Endometrial microvascular endothelial cells (primary cell): ENCODE data around the genes SCCPDH, ZNF670, ZNF669, OR2G3, OR2T8, OR2AJ1, OR2L8 and ZNF692.

DNA sequence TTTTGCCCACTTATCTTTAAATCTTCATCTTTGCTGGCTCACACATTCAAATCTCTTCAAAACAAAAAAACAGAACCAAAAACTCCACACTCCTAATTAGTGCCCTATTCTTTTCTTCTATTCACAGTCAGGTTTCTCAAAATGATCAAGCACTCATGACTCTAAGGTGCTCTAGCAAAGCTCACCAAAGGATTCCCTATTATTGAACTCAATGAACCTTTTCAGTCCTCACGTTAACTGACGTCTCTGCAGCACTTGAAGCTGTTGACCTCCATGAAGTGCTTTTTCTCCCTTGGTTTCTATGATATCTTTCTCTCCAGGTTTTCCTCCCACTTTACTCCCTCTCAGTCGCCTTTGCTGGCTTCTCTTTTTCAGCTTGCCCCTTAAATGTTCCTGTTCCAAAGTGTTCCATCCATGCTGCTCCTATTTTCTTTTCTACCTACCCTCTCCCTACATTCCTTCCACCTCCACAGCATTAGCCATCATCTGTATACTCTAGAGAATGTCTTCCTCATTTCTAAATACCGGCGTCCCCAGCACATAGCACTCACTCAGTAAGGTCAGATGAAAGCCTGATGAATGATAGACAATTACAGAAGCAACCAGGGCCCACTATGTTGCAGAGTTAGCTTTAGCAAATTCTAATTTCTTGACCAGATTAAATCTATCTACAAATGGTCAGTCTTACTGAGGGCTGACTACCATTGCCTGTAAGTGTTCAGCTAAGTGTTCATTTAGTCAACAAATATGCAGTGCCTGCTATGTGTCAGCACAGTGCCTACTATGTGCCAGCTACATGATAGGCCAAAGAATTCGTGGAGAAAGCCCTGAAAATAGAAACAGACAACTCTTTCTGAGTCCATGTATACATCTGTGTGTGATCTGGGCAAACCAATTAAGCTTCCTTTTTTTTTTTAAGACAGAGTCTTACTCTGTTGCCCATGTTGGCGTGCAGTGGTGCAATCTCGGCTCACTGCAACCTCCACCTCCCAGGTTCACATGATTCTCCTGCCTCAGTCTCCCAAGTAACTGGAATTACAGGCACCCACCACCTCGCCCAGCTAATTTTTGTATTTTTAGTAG is 213.0 kb downstream of the SMYD3 start:
- RAMPAGE, long total RNA, result no peak

- RAMPAGE, long total RNA, result no peak
These were observed 151.8 kb downstream of the SMYD3 start for GRCh38 chr1:246355195-246355731.

GRCh38 chr1:246527381-246527685 is 20.3 kb upstream of the SMYD3 start:
- RAMPAGE, long total RNA, result no peak

DNA sequence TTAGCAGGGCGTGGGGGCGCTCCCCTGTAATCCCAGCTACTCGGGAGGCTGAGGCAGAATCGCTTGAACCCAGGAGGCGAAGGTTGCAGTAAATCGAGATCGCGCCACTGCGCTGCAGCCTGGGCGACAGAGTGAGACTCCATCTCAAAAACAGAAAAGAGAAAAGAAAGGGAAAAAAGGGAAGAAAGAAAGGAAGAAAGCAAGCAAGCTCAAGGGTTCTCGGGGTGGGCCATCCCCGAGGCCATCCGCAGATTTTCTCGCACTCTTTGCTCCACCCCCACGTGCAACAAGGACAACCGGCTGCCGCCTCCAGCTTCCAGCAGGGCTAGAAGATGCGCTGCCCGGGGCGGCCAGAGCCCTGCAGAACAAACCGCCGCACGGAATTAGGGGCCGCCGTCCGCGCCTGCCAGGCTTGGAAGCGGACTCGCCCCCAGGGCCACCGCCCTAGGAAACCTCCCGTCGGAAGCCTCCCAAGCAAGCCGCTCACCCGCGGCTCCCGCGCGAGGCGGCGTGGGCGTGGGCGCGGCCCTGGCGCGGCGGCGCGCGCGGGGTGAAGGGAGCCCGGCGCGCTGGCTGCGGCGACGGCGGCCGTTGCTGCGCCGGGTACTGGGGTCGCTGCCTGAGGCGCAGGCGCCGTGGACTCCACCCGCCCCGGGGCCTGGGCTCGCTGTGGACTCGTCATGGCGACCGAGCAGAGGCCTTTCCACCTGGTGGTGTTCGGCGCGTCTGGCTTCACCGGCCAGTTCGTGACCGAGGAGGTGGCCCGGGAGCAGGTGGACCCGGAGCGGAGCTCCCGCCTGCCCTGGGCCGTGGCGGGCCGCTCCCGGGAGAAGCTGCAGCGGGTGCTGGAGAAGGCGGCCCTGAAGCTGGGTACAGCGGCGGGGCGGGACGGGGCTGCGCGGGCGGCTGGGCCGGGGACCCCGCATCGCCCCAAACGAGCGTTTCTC is at the start of gene SCCPDH:
Gene SCCPDH, plus strand, starts transcription at position 667 of the 947 bp plus-strand sequence.
- RAMPAGE, long total RNA, result start-site peak on the plus strand centred at position 625 of the sequence, 95 bp wide, 371 and 694 reads in 2 replicates

GRCh38 chr1:246788788-246789767 is 64.9 kb downstream of the SCCPDH start:
- RAMPAGE, long total RNA, result no peak

DNA sequence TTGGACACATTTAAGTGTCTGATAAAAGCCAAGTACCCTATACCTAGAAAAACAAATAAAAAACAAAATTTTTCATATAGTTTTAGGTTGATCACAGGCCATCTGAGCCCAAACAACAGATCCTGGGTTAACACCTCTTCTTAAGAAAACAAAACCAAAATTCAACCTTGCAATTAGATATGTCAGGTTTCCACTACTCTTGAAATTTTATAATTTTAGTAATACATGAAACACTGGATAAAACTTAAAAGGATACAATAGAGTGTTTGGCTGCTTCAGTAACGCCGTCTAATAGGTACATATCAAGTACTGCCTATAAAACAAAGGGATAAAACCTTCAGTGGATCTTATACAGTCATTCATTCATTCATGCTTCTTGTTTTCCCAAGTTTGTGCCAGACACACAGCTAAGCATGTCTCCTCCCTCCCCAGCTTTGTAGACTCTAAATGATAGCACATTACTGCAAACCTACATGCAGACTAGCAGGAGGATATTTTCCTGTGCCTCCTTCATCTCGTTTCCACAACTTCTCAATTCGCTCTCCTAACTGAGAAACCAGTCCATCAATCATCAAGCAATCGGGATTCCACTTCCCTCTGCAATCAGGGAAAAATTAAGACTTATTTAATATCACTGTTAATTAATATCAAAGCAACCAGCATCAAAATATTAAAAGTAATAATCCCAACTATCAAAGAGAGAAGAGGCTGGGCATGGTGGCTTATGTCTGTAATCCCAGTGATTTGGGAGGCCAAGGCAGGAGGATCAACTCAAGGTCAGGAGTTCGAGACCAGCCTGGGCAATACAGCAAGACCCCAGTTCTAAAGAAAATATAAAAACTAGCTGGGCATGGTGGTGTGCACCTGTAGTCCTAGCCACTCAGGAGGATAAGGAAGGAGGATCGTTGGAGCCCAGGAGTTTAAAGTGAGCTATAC is 43.6 kb downstream of the AHCTF1 start:
- RAMPAGE, long total RNA, result no peak

DNA sequence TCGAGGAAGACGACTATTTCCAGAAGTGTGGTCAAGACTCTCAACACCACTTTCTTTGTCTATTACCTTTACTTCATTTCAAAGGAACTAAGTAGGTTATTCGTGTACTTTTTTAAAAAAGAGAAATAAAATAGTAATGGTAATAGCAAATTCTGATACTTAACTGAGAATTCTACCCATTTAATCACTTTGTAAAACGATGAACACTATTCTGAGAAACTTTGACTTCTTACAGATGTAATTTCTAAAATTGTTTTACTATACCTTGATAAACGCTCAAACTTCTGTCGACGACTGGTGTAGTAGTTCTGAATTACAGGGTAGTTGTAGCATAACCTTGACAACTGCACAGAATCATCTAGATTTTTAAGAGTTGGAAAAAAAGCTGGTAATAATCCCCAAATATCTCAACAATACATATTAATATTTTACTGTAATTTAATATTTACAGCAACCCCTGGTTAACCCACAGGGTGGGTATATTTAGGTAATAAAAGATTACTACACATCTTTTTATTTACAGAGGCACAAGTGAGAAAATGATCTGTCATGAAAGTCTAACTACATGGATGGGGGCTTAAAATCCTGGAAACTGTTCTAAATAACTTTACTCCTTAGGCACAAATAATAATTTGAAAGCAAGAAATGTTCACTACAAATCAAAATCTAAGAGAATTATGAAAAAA is 41.9 kb downstream of the AHCTF1 start:
- RAMPAGE, long total RNA, result no peak

GRCh38 chr1:247078007-247079085 is at the start of gene ZNF670:
Gene ZNF670 (minus strand): TSS chr1:247078811.
- RAMPAGE, long total RNA, result start-site peak on the minus strand at chr1:247078762-247078813, 16 and 16 reads in 2 replicates

DNA sequence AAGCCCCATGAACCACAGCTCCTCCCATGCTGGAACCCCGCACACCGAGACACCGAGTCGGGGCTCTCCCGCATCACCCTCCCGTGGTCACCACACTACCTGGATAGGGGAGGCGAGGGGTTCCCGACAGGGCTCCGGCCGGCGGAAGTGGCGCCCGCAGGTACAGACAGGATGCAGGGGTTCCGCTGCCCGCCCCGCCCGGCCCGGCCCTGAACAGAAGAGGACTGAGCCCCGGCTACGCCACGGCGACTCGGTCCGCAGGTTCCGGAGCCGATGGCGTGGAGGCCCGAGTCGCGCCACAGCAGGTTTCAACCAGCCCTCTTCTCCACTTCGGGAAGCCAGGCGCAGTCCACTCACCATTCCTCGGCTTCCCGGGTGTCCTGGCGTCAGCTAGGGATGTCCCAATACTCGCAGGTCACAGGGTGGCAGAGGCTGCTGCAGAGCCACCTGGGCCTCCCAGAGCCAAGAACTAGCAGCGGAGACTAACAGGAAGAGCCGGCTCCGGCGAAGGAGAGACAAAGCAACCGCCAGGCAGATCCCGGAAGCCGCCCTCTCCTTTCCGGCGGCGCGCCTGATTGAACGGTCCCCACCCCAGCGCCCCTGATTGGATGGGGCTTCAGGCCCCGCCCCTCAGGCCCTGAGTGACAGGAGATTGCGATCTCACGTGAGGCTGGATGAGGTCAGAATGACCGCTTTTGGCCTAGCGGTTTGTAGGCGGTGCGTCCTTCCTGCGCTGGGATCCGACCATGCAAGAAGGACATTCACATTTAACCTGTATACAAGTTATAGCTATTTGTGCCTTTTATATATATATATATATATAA is at the start of gene ZNF669:
Gene ZNF669, minus strand, starts transcription at position 517 of the 824 bp plus-strand sequence.
- RAMPAGE, long total RNA, result no peak

DNA sequence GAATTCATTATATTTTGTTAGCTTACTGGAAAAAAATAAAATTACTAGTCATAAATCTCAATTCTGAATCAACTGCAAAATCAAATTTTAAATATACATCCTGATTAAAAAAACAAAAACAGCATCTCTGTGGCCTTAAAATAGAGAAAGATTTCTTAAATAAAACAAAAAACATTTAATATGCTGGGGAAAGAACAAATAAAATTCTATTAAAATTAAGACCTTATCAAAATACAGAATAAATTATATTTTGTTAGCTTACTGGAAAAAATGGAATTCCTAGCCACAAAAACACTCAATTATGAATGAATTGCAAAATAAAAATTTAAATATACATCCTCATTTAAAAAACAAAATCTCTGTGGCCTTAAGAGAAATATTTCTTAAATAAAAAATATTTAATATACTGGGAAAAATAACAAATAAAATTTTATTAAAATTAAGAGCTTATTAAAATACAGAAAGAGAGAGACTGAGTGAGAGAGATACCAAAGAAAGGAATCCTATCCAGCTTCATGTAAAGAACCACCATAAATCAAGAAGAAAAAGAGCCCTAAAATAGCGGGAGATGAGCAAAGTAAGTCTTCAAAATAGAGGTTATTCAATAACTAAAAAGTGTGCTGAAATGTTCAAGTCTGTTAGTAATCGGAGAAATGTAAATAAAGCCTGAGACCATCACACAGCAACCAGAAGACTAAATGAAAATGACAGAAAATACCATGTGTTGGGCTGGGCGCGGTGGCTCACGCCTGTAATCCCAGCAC is 21.2 kb downstream of the ZNF124 start:
- RAMPAGE, long total RNA, result no peak

- RAMPAGE, long total RNA, result no peak
These were observed 32.3 kb downstream of the ZNF496 start for GRCh38 chr1:247299319-247299882.

DNA sequence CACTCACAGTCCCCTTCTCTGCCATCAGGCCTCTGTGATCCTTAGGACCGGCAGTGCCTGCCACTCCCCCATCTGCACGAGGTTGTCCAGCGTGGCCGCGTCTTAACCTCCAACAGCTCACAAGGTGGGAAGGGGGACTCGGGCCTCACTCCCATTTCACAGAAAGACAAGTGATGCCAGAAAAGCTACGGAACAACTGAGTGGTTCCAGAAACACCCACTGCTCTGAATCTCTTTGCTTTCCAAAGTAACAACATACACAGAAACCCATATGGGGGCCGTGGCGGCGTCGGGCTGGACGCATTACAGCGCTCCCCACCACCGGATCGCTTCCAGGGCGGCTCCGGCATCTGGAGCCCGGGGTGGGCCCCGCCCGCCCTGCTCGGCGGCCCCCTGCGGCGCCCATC is 994 bp downstream of the ZNF496 start:
- RAMPAGE, long total RNA, result no peak

GRCh38 chr1:247417718-247418237 is 1.8 kb downstream of the NLRP3 start:
- RAMPAGE, long total RNA, result no peak

DNA sequence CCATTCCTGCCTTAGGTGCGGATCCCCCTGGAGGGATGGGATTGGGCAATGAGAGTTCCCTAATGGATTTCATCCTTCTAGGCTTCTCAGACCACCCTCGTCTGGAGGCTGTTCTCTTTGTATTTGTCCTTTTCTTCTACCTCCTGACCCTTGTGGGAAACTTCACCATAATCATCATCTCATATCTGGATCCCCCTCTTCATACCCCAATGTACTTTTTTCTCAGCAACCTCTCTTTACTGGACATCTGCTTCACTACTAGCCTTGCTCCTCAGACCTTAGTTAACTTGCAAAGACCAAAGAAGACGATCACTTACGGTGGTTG is at the start of gene OR2G3:
Gene OR2G3, plus strand, starts transcription at position 36 of the 325 bp plus-strand sequence.
- RAMPAGE, long total RNA, result no peak

- RAMPAGE, long total RNA, result no peak
These were observed at the start of gene OR2T8 for GRCh38 chr1:247919964-247920357. Gene OR2T8 (plus strand): TSS chr1:247920252.

- RAMPAGE, long total RNA, result no peak
These were observed at the start of gene OR2AJ1 for GRCh38 chr1:247924741-247925345. Gene OR2AJ1 (plus strand): TSS chr1:247924889.

- RAMPAGE, long total RNA, result no peak
These were observed at the start of gene OR2L8 for GRCh38 chr1:247948449-247949083. Gene OR2L8 (plus strand): TSS chr1:247948858.

DNA sequence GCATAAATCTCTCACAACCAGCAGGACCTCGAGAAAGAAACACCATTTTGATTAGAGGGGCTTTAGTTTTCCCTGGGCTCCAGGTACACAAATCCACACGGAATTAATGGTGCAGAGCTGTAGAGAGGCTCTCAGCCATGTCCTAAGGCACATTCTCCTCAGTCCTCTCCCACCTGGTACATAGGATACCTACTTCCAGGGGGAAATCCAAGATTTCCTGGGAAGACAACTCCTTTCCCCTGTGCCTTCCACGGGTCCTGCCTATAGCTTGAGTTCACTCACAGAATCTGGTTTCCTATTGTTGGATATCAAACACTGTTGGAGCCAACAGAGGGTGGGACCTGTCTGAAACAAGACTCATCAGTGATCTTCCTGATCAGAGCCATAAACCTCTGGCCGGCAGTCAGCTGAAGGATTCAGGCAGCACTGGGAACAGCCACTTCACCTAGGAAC is 23.4 kb downstream of the SH3BP5L start:
- RAMPAGE, long total RNA, result no peak

DNA sequence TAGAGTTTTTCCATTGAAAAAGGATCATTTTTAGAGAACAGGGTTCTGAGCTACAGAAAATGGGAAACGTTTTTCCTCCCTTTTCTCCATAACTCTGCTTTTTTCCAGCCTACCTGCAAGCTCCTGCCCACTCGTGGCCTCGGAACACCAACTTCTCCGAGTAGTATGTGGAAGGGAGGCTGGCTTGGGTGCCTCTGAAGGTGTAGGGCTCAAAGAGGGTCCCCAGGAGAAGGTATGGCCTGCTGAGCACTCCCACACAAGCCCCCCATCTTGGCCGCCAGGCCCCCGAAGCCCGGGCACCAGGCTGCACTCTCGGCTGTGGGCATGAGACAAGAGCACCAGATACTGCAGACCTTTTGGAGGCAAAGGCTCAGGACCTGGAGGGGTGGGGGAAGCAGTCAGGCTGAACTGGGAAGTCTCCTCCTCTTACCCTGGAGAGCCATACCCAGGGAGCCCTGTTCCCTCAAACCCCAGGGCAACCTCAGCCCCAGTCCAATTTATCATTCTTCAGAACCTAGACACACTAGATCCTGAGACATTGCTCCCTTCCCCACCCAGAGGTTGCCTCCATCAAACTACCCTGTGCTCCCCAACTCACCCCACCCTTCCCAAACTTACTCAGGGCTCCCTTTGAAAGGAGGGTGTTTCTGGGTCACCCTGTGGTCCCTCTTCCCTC is 1.6 kb downstream of the ZNF692 start:
- RAMPAGE, long total RNA, result no peak

DNA sequence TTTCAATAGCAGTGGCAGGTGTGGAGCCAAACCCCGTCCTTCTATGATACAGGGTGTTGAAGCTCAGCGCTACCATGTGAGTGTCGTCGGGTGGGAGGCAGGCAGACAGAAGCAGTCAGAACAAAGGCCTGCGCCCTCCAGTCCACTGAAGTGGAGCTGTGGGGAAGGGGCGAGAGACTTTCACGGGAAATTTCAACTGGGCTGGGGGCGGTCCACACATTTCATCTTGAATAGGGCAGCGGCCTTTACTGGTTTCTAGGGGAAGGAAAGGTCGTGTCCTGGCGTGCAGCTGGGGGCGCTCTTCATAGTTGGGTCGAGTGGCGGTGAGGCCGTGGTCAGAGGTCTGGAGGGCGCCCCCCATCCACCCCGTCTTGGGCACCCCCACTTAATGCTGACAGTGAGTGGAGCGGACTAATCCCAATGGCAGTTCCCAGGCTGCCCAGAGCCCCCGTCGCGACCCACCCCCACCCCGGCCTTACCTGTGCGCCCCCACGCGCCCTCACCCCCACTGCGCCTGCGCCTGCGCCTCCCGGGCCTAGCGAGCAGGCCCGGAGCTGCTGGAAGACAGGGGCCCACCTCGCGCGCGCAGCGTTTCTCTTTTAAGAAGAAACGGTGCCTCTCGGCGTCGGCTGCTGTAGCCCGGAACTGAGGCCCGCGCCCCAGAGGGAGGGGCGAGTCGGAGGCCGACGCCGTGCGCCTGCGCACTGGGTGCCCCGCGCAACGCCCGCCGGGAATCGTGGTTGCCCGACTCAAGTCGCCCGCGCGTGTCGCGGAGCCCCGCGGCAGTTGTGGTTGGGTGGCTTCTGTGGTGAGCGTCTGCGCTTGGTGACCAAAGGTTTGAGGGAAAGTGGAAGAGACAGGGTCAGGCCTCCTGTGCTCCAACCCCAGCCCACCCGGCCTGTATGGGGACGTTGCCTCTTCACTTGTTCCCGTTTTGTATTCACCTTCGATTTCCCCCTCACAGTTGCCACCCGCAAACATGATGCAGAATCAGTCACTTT is at the start of gene ZNF692:
Gene ZNF692, minus strand, starts transcription at position 647 of the 1,001 bp plus-strand sequence.
- RAMPAGE, long total RNA, result no peak